Trachea (tissue), 1 donor: ENCODE data around the genes CCNH and TMEM161B.

DNA sequence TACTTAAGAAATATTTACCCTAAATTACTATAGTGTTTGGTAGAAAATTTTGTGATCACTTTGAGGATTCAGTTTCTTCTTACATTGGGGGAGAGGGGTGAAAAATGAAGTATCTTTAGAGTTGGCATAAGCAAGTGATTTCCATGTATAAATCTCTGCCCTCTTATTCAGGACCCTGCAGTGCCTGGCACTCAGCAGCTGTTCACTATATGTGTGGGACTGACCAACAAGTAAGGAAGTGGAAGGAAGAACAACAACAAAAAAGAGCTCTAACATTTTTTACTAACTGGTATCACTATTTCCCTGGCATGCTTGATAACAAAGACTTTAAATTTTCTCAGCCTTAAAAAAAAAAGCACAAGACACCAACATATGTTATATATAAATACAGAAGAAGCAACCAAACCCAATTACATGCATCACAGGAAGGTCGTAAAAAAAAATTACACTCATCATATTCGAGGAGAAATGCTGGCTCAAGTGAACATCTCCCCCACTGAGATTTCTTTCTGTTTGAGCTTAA is 7.7 kb upstream of the MSH3 start:
- PRO-cap, result no peak

DNA sequence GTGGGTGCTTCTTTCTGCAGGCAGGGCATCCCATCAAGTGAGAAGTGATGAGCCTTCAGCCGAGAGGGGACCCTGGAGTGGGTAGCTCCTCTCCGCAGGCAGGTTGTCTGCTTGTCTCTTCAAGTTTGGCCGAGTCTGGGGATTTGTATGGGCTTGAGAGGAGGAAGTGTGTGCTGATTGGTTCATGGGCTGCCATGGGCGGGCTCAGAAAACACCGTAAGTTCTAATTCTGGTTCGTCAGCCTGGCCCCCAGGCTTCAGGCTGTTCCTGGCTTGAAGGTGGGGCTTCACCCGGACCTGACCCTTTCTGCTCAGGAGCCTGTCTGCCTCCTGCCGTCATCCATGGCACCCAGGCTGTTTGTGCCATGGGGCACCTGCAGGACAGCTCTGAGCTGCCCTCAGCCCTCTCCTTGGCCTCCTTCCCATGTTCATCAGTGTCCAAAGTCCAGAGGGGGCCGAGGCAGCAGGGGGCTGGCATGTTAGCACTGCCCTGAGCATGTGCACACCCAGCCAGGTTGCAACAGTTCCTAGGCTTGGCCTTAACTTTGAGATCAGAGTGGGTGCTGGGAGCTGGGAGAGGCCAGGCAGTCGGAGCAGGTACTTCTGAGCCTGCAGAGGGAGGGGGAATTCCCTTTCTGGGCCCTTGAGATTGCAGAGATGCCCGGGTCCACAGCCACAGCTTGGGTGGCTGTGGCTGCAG is 13.4 kb upstream of the DHFR start:
- PRO-cap, result no peak

DNA sequence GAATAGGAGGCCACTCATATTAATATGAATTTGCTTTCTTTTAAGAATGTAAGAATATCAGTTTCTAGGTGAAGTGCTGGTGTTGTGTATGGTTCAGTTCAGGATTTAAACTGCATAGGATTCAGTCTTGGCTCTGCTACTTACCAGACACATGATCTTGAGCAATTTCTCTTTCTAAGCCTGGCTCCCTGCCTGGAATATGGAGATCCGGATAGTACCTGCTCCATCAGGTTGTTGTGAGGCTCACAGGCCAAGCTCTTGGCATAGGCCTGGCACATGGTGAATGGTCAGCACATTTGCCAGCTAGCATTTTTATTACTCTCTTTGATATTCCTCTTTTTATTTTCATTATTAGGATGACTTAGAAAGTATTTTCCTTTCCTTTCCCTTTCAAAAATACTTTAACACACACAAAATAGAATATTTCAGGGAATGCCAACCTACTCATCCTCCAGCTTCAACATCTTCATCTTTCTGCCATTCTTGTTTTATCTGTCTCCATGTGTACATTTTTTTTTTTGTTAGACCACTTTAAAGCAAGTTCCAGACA is 7.8 kb downstream of the RASGRF2 start:
- PRO-cap, result unidirectional peak, minus-strand start at position 107 of the sequence

- PRO-cap, result unidirectional peak, plus-strand start at chr5:80987587
Measured at GRCh38 chr5:80987127-80987860, 27.1 kb downstream of the RASGRF2 start.

- PRO-cap, result no peak
Measured at GRCh38 chr5:81049096-81049434, 88.9 kb downstream of the RASGRF2 start.

GRCh38 chr5:81234062-81234643 is 1.0 kb downstream of the CKMT2 start:
- PRO-cap, result no peak

DNA sequence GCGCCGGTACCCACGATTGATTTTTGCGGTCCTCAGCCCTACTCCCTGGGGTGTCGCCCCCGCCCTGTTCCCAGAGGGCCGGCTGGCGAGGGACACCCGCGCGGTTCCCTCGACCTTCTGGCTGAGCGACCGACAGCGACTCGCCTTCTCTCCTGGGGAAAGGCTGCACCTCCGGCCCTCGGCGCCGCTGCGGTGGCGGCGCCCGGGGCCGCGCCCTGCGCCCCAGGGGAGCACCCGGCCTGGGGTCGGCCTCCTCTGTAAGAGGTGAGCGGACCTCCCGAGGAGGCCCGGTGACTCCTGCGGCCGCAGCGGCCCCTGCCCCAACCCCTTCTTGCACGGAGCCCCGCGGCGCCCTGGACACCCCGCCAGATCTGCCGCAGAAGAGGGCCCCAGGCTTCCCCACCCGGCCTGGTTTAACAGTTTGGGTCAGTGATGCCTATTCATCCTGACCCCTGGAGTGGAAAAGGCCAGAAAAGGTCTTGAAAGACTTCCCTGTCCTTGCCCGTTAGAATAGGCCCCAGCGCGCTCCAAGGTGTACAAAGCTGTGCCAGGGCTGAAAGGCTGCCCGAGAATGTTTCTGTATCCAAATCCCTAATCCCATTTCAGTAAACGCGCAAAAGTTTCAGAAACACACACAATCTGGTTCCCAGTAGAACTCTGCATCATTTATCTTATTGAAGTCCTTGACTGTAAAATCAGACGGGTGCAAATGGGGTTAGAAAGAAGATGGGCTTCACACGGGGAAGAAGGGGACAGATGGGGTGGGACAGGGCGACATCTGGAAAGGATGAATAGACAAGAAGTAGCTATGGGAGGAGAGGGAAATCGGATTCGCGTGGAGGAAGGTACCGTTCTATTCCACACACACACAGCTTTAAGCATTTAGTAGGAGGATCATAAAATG is 1.0 kb upstream of the SSBP2 start:
- PRO-cap, result unidirectional peak, minus-strand start at position 119 of the sequence

GRCh38 chr5:82277590-82277851 is 633 bp downstream of the RPS23 start:
- PRO-cap, result no peak

GRCh38 chr5:83493545-83493942 is 22.0 kb downstream of the VCAN start:
- PRO-cap, result no peak

GRCh38 chr5:86510418-86510906 is 107.3 kb upstream of the COX7C start:
- PRO-cap, result no peak

DNA sequence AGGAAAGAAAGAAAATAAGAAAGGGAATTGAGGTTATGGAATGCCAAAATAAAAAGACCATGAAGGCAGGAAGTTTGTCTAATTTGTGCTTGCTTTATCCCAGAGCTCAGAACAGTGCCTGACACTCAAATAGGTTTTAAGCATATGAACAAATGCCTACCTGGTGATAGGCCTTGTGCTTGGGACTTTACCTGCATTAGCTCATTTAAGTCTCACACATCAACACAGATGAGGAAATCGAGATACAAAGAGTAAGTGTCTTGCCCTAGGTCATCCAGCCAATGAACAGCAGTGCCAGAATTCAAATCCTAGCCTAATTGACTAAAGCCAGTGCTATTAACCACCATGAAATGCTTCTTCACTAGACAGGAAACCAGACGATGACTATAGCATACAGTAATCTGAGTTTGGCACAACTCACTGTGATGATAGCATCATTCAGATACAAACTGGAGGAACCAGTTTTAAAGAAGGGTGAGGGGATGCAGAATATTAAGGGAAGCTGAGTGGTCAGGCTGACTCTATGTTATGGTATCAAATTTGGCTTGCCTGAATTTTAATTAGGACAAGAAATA is 147.2 kb upstream of the RASA1 start:
- PRO-cap, result no peak

DNA sequence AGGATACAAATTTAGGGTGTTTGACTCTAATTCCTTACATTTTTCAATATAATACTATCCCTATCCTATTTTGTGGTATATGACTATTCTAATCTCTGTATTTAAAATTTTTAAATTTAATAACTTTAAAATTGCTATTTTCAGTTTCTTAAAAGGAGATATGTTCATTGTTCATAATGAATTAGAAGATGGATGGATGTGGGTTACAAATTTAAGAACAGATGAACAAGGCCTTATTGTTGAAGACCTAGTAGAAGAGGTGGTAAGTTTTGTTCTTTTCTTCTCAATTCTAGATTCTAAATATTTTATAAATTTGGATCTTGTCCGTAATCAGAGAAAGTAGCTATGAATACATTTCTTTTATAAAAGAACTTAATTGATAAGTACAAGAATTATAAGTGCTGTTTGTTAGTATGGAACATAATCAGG is 70.2 kb downstream of the RASA1 start:
- PRO-cap, result no peak

GRCh38 chr5:87405606-87406123 is 7.1 kb downstream of the CCNH start:
- PRO-cap, result no peak

DNA sequence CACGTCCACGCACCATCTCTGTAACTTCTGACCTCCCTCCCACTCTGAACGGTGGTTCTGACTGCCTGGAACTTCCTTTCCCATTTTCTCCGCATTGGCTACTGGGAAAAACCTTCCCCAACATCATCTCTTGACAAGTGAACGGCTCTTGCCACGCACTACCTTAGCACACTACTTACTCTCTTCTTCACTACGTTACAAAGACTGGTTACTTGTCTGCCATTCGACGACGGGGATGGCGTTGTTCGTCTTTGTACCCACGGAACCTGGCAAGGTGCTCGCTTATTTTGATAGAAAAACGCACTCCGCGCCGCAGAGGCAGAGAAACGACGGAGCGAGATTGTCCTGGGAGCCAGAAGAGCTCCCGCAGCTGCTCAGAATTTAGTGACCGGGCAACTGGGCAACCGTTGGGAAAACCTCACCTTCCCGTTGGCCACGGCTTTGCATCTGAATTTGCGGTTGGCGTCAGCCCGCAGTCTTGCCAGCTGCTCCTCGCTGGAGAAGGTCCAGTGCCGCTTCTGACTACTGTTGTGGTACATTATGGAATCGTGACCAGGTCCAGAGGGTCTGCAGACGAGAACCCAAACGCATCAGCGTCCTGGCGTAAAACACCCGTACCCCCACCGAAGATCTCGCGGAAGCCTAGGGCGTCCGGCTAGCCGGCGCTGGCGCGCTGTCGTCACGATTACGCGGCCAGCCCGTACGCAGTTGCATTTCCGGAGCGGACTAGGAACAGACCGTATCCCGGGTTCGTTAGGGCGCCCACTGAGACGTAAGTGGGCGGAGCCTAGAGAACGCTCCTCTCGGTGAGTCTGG is at the start of gene CCNH:
Gene CCNH, minus strand, starts transcription at position 675 of the 816 bp plus-strand sequence.
- PRO-cap, result bidirectional peak, plus-strand start outside the sequence, minus-strand start at position 634 of the sequence

GRCh38 chr5:88241767-88242375 is 26.8 kb downstream of the TMEM161B start:
- PRO-cap, result no peak

DNA sequence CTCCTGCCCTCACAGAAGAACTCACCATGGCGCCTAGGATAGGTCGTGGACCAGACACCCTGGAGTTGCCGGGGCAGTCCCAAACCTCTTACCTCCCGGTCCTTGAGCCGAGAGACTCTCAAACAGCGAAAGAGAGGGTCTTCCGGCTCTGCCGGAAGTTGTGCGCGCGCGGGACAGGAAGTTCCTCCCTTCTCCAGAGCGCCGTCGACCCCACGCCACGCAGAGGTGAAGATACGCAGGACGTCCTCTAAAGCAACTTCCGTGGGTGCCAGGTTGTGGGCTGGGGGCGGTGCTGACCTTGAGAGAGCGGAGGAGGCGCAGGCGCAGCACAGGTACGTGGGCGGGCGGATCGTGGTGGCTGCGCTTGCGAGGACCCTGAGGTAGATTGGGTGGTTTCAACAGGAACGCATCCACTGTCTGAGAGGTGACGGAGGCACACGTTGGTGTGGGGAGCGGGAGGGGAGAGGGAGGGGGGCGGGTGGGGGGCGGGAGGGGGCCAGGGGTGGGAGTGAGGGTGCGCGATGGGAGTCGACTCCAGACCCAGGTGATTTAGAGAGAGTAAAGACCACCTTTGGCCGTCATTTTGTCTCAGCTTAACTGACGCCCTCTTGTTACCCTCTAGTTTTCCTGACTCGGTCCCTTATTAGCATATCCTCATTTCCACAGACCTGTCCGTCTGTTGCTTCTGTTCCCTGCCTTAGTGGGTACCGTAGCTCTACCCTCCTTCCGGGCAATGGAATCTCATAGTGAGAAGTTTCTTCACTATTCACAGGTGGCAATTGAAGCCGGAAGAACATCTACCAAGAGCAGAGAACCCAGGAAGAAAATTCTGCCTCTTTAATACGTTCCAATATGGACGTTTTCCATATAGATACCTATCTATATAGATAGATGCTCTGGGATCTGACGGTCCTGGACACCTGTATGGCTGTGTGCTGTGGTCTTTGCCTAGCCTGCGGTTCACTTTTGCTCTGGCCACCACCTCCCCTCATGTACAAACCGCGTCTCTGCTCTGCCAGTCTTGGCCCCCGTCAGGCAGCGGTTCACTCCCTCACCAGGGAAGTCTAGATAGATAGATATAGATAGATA is at the start of gene TMEM161B:
Gene TMEM161B, minus strand, starts transcription at position 150 of the 1,089 bp plus-strand sequence.
- PRO-cap, result bidirectional peak, plus-strand start at position 331 of the sequence, minus-strand start at position 206 of the sequence

GRCh38 chr5:88677920-88678932 is 204.8 kb downstream of the MEF2C start:
- PRO-cap, result no peak

GRCh38 chr5:88734239-88734797 is 148.7 kb downstream of the MEF2C start:
- PRO-cap, result no peak

GRCh38 chr5:88734956-88735569 is 147.9 kb downstream of the MEF2C start:
- PRO-cap, result no peak

- PRO-cap, result no peak
Measured at GRCh38 chr5:88829104-88829472, 53.9 kb downstream of the MEF2C start.